GM23248 (cell line): Measurements from ENCODE around the genes HMG20A, CIB2 and IREB2.

DNA sequence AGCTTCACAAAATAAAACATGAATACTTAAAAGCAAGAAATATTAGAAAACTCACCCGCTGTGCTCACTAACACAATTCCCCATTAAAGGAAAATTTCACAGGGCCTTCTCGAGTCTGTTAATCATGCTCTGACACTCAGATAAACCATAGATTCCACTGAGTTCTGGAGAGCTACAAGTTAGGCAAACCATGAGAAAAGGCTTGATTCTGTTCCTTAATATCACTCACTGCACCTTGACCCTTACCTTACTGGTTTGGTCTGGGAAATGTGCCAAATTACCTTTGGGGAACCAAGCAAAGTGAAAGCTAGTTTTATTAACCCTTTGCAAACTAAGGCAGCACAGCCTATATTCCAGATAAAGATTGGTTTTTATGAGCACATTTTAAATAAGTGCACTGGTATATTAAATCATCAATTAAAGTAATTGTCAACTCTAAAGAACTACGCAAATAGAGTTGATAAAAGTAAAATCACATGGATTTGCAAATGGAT is 90.2 kb upstream of the TSPAN3 start:
- RAMPAGE, long total RNA: no peak

GRCh38 chr15:77418625-77419059 is 1.3 kb downstream of the PEAK1 start:
- RAMPAGE, long total RNA: no peak

DNA sequence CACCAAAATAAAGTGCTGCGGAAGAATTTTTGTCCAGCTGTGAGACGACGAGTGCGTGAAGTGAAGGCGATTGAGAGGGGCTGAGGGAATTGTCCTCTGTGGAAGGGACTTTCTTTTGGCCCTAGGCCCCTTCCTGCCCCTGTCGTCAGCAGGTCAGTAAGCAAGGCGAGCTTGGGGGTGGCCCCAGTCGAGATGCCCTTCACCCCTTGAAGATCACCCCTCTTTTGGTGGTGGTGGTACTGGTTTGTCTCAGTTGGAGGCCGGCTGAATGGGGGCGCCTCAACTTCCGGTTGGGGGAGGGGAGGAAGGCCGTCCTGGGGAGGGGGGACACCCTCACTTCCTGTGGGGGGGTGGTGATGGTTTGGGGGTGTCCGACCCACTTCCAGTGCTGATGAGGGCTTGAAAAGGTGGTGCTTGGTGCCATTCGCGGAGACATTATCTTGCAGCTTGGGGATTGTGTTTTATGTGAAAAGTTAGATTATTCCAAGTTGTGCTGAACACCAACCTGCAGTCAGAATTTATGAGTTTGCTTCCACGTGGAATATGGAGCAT is at the start of gene HMG20A:
Gene HMG20A, plus strand, starts transcription at position 36 of the 552 bp plus-strand sequence.
- RAMPAGE, long total RNA: start-site peak on the plus strand centred at position 47 of the sequence, 24 bp wide, 77 and 61 reads in 2 replicates

- RAMPAGE, long total RNA: no peak
Observed at GRCh38 chr15:77421405-77421654, 642 bp downstream of the HMG20A start.

DNA sequence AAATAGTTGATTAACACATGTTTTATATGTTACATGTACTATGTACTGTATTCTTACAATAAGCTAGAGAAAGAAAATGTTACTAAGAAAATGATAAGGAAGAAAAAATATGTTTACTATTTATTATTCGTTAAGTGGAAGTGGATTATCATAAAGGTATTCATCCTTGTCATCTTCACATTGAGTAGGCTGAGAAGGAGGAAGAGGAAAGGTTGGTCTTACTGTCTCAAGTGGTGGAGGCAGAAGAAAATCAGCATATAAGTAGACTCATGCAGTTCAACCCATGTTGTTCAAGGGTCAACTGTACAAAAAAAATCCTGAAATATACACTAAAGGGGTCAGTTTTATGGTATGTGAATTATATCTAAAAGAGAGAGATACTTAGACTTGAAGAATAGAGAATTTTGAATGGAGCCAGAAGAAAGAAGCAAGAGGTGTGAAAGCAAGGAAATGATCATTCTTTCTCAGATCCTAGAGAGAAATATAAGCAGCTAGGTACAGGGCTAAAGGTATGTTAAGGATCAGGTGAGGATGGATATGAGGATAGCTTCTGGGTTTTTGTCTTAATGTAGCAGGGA is 5.8 kb downstream of the HMG20A start:
- RAMPAGE, long total RNA: no peak

- RAMPAGE, long total RNA: no peak
Observed at GRCh38 chr15:77495702-77496350, 75.1 kb downstream of the HMG20A start.

DNA sequence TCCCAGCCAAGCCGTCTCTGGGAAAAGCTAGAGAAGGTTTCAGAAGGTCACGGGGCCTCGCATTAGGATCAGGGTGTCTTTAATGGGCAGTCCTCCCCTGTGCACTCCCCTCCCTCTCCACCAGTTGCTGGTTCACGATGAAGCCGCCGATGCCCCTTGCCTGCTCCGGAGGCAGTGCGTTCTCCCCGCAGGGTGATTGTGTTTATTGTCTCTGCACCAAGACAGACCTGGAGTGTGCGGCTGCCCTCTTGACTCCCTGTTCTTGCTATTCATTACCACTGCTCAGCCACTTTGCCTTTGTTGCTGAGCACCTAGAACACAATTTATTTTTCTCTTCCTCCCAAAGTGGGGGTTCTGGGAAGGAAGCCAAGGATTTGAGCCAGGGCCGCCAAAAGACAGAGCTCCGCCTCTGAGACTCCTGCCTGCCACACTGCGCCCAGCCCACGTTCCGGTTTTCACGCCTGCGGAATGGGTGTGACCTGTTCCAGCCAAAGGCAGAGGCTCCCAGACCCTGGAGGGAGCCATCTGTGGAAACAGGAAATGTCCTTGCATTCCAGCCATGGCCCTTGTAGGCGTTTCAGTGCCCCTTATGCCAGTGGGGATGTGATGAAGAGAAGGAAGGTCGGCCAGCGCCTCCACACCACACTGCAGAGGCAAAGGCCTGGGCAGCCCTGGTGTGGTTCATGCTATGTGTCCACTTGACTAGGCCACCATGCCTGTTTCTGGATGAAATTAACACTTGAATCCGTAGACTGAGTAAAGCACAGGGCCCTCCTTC is 85.7 kb downstream of the HMG20A start:
- RAMPAGE, long total RNA: no peak

GRCh38 chr15:77527056-77527790 is 105.5 kb downstream of the LINGO1 start:
- RAMPAGE, long total RNA: no peak

- RAMPAGE, long total RNA: no peak
Observed at GRCh38 chr15:77569228-77569811, 63.4 kb downstream of the LINGO1 start.

- RAMPAGE, long total RNA: no peak
Observed at GRCh38 chr15:77755660-77756114, 123.0 kb upstream of the LINGO1 start.

- RAMPAGE, long total RNA: no peak
Observed at GRCh38 chr15:77887593-77888437, 189.7 kb downstream of the TBC1D2B start.

DNA sequence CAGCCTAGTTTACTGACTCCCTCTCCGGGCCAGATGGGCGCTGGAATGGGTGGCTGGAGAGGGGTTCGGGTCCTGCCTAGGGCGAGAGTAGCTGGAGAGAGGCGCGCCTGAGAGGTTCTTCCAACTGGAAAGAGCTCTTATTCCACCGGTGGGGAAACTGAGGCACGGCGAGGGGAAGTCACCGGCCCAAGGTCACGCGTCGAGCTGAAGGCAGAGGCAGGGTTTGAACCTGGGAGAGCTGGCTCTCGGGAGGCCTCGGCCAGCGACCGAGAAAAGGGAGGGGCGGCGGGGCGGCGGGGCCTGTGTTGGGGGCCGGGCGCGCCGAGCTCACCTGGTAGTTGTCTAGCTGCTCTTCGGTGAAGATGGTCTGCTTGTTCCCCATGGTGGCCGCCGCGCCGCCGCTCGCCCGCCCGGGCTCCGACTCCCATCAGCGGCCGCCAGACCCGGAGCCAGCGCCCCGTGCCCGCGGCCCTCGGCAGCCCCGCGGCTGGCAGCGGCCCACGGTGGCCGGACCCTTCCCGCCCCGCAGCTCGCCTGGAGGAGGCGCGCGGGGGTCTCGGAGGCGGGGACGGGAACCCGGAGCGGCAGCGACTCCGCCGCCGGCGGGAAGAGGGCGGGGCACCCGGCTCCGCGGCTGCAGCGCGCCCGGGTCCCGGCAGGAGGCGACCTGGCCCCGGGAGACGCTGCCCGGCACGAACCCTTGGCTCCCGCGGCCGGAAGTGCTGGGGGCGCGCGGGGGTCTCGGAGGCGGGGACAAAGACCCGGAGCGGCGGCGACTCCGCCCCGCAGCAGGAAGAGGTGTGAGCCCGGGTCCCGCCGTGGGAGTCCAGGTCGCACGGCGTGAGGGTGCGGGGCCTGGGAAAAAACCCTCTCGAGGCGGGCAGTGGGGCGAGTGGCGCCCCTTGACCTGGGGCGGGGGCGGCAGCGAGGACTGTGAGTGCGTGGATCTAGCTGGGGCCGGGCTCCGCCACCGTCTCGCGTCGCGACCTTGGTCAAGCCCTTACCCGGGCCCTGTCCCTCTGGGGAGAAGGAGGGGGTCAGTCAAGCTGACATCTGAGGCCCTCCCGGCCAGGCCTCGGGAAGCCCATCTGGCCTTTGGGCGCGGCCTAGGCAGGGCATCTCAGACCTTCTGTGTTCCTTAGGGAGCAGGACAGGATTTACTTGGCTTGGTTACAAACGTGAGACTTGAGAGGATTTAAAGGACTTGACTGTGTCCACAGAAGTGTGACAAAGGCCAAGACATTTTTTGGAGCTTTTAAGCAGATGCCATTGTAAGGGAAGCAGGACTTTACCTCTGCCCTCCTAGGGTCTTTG is at the start of gene CIB2:
Gene CIB2, minus strand, starts transcription at position 612 of the 1,314 bp plus-strand sequence.
- RAMPAGE, long total RNA: no peak

DNA sequence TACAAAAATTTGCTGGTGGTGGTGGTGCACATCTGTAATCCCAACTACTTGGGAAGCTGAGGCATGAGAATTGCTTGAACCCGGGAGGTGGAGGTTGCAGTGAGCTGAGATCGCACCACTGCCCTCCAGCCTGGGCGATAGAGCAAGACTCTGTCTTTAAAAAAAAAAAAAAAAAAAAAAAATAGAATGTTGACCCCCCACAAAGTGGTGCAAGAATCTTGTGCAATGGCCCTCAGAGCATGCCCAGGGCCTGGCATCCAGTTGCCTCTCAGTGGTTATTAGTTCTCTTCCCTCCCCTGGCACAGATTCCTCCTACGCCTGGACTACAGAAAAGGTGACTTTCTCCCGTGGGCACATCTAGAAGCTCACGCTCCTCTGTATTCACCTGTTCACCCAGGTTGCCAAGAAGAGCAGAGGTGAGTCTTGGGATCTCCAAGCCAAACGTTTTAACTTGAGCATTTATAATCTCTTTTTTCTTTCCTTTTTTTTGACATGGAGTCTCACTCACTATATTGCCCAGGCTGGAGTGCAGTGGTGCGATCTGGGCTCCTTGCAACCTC is 36.7 kb downstream of the ACSBG1 start:
- RAMPAGE, long total RNA: no peak

DNA sequence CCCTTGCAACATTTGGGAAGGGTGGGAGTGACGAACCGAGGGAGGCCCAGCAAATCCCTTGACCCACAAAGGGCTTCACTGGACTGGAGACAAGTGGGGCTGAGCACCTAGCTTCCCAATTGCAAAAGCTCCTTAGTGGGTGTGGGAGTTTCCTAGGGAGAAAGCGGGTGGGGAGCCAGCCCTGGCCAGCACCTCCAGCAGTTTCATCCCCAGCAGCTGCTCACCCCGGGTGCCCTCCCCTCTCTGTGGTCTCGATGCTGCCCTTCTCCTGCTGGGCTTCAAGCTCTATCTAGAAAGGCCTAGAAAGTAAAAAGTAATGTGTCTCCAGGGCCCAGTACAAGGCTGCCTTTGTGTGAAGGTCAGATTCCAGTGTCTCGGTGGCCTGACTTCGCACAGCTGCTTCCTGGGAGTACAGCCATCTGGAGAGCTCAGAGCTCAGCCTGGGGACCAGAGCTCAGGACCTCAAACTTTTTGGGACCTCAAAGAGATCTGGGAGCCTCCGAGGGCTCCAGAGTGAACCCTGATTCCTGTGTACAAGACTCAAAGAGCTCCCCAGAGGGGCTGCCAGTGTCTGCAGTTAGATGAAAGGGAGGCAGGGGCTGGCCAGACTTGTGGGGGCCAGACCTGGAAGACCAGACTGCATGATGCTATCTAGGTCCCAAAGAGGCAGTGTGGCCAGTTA is 29.4 kb downstream of the ACSBG1 start:
- RAMPAGE, long total RNA: no peak

- RAMPAGE, long total RNA: no peak
Observed at GRCh38 chr15:78272850-78273230, 8.5 kb downstream of the DNAJA4 start.

- RAMPAGE, long total RNA: no peak
Observed at GRCh38 chr15:78340795-78341785, 937 bp downstream of the CRABP1 start.

- RAMPAGE, long total RNA: no peak
Observed at GRCh38 chr15:78437405-78438374, at the start of gene IREB2. IREB2 (plus strand) TSS chr15:78438216.

- RAMPAGE, long total RNA: no peak
Observed at GRCh38 chr15:78453174-78453716, 15.2 kb downstream of the IREB2 start.

GRCh38 chr15:78497998-78498437 is 9.4 kb upstream of the HYKK start:
- RAMPAGE, long total RNA: no peak

DNA sequence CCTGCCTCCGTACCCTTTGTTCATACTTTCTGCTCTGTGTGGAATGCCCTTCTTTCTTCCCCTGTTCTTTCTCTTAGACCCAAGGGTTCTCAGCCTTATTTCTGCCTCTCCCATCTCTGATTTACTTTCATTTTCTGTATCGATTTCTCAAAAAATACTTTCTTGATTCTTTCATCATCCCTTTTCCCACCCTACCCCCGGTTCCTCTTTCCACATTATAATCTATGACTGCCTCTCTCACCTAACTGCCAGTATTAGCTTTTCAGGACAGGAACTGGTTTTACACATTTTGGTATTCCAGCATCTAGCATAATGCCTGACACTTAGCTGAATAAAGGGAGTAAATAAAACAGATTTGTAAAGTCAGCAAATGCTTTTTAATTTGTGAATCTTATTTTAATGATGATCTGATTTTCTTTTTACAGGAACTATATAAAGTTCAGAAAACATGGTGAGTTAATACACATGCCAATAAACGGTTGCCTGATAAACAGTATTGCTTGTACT is 1.3 kb downstream of the PSMA4 start:
- RAMPAGE, long total RNA: no peak